Skin of body (tissue), 2 donors: ENCODE results near the genes DENND4C, IFNA6, IFNA2 and LRRC19.

- RAMPAGE, long total RNA = no peak
These were observed 80.7 kb upstream of the ADAMTSL1 start for GRCh38 chr9:18393112-18393706.

GRCh38 chr9:19104466-19105191 lies 1.9 kb upstream of the HAUS6 start:
- RAMPAGE, long total RNA = no peak

DNA sequence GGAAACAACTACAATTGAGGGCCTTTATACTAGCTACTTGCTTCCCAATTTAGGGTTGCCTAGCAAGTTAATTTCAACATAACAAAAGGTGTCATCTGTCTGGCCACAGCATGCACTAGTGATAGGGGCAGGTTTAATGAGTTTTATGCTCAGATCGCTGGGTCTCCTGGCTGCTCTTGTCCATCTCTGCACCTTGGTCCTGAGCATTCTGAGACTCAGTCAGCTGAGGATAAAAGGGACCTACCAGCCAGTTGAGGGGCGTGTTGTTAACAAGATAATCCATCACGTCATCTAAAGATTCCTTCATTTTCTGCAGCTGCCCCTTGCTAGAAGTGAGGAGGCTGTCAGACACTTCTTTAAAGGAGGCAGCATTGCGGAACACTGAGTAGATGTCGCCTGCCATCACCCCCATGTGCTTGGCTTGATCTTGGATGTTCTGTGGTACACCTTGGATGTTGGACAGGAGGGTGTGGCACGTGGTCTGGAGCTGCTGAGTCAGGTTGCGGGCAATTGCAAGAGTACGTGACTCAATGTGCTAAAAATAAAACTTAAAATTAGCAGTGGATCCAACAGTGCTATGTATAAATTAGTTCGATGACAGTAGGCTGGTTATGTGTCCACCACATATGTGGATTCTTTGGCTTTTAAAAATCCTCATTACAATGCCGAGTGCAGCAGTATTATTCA lies 11.0 kb downstream of the PLIN2 start:
- RAMPAGE, long total RNA = no peak

DNA sequence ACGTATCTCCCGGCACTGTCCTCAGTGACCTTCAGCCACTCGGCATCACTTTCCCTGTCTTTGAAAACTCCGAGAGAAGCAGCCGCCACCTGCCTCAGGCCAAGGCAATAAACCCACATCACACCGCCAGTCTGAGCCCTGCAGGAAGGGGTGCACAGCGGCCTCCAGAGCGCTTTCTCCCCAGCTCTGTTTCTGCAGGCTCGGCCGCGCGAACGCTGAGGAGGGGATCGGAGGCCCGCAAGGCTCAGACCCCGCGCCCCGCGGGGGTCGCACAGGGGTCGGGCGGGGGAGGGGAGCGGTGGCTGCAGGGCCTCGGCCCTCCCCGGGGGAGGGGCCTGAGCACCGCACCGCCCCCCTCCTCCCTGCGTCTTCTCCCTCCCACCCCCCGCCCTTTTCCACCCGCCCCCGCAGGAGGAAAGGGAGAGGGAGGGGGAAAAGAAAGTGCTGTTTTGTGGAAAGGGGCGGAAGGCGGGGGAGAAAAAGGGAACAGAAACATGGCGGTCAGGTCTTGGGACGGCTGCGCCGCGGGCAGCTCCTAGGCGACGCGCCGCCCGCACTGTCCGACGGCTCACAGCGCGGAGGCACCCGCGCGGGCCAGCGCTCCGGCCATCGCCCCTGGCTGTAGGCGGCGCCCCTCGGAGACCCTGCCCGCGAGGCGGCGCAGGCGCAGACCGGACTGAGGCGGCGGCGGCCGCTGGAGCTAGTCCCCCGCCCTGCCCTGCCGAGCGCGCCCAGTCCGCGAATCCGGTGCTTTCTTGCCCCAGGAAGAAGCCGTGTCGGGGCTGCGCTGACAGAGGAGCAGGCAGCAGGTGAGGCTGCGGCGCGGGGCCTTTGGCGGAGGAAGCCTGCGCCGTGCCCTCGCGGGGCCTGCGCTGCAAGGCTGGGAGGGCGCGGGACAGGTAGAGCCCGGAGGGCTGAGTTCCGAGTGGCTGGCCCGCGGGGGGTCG lies at the start of gene DENND4C:
Gene DENND4C (plus strand): TSS at position 669 of the 947 bp plus-strand sequence.
- RAMPAGE, long total RNA = no peak

DNA sequence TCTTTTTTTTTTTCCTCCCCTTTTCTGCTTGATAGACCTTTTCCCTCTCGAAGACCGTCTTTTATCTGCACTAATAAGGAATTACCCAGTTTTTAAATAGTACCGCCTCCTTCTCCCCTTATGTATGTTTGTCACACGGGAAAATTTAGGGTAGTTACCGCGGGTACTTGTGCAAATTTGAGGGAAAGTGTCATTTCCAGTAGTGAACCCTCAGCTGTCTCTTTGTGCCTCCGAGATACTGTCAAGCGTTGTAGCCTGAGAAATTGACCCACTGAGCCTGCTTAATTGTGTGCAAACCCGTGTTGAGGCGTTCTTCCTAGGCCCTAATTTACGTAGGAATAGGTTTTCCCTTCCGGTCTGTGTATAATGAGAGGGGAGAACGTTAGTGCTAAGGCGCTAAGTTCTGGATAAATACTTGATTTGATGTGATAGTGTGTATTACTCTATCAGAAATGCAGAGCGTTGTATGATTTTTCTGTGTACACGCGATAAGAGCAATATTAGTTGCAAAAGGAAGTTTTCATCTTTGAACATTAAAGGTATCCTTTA lies 1.1 kb downstream of the DENND4C start:
- RAMPAGE, long total RNA = no peak

GRCh38 chr9:20297479-20298023 lies 324.7 kb downstream of the MLLT3 start:
- RAMPAGE, long total RNA = no peak

DNA sequence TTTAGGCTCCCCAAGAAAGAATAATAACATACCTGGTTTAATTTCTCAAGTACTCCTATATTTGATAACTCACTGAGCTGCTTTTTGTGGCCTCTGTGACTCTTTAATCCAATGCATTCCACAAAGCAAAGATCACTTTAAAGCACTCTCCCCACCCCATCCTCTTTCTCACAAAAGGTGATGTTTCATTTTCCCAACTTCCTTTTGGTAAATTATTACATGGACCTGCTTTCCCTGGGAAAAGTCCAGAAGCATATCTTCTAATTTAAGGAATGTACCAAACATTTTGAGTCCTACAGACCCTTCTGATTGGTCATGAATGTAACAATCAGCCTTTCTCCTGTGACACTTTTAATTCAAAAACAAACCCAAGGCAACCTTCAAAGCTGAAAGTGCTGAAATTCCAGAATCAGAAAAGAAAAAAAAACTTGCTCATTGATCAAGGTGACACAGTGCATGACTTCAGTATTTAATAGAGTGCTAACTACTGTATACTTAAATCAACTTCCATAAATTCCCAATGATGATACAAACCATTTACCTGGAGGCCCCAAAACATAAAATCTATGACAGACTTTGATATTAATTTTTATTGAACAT lies 71.0 kb downstream of the MLLT3 start:
- RAMPAGE, long total RNA = no peak

DNA sequence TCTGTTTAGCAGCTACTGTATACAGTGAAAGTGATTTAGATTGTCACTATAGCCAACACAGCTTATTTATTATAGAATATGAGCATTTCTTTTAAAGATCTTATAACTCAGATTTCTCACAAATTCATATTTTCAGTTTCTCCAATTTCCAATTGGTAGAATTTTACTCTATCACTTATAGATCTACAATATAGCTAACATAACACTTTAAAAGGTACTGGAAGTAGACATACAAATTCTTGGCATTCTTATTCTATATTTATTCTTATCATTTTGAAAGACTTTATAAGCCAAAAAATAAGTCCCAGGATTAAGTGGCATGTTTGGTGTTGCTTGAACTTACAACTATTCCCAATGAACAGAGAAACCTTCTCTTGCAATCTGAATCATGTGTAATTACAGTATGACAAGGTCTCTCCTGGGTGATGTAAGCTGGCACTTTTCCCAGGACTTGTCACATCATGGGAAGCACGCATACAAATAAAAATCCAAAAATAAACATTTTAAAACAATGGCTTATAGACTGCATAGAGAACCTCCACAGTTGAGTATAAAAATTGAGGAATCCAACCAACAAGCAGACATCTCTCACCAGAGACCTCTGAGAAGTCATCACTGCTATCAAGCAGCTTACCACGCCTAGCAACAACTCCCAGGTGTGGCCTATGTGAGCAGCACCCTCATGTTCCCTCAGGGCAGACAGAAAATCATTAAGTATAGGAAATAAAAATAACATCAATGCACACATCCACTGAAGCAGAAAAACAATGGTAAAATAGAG lies 4.1 kb downstream of the MLLT3 start:
- RAMPAGE, long total RNA = no peak

- RAMPAGE, long total RNA = no peak
These were observed 2.3 kb upstream of the IFNB1 start for GRCh38 chr9:21080172-21080378.

- RAMPAGE, long total RNA = no peak
These were observed 565 bp downstream of the KLHL9 start for GRCh38 chr9:21334359-21335319.

DNA sequence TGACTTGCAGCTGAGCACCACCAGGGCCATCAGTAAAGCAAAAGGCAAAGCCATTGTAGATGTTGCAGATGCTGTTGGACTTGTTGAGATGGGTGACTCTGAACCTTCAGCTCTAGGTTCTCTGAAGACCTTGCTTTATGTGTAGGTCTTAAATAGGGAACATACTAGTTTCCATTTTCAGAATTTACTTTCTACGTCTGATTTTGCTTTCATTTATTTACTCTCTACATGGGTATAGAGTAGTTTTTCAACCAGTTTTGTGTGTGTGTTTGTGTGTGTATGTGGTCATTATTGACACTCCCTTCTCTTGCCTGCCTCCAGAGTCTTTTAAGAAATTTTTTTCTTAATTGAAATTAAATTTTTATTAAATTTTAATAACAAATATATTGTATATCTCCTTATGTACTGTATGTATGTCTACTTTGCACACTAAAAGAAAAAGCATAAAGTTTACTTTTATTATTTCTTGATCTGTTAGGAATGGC lies at the start of gene IFNA6:
Gene IFNA6 (minus strand): TSS at position 54 of the 485 bp plus-strand sequence.
- RAMPAGE, long total RNA = no peak

DNA sequence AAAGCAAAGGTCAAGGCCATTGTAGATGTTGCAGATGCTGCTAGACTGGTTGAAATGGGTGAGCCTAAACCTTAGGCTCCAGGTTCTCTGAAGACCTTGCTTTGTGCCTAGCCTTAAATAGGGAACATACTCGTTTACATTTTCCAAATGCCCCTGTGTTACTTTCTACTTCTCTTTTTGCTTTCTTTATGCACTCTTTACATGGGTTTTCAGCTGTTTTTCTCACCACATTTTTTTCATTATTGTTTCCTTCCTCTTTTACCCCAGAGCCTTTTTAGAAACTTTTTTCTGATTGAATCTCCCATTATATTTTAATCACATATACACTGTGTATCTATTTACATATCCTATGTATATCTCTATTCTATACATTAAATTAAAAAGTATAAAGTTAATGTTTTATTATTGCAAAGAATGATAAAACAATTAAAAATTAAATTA lies at the start of gene IFNA2:
Gene IFNA2 (minus strand): TSS at position 89 of the 441 bp plus-strand sequence.
- RAMPAGE, long total RNA = no peak

- RAMPAGE, long total RNA = no peak
These were observed 94.2 kb upstream of the IFNE start for GRCh38 chr9:21576068-21576979.

DNA sequence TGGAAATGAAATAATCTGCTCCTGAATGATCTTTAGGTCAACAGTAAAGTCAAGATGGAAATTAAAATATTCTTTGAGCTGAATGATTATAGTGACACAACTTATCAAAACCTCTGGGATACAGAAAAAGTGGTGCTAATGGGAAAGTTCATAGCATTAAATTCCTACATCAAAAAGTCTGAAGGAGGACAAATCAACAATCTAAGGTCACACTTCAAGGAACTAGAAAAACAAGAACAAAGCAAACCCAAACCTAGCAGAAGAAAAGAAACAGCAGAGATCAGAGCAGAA lies 41.1 kb downstream of the MTAP start:
- RAMPAGE, long total RNA = no peak

DNA sequence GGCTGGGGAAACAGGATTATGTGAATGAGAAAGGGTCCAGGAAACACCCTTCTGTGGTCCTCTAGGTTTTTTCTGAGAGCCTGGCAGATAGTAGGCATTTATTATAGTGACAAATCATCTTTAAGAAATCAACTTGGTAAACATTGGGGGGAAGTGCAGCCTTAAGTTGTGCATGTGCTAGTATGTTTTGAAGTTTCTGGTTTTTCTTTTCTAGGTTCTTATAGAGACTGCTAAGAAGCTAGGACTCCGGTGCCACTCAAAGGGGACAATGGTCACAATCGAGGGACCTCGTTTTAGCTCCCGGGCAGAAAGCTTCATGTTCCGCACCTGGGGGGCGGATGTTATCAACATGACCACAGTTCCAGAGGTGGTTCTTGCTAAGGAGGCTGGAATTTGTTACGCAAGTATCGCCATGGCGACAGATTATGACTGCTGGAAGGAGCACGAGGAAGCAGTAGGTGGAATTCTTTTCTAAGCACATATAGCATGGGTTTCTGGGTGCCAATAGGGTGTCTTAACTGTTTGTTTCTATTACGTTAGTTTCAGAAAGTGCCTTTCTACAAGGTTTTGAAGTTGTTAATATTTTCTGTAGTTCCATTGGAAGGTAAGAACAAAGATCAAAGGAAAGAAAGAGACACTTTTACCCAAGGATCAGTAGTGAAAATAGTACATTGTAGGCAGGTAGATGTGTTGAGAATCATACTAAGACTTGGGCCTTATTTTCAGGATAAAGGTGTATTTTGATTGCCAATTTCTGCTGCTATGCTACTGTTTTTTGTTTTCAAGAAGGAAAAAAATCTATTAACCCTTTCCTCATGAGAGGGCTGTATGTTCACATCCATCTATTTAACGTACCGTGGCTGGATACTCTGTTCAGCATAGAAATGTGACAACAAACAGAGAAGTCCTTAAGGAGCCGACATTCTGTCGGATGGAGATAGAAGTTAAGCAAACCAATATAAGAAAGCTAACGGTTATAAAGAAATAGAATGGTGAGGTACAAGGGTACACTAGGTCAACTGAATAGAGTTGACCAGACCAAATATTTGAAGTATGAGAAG lies 52.3 kb downstream of the MTAP start:
- RAMPAGE, long total RNA = no peak

- RAMPAGE, long total RNA = no peak
These were observed 68.6 kb downstream of the CDKN2A start for GRCh38 chr9:21905957-21906602.

DNA sequence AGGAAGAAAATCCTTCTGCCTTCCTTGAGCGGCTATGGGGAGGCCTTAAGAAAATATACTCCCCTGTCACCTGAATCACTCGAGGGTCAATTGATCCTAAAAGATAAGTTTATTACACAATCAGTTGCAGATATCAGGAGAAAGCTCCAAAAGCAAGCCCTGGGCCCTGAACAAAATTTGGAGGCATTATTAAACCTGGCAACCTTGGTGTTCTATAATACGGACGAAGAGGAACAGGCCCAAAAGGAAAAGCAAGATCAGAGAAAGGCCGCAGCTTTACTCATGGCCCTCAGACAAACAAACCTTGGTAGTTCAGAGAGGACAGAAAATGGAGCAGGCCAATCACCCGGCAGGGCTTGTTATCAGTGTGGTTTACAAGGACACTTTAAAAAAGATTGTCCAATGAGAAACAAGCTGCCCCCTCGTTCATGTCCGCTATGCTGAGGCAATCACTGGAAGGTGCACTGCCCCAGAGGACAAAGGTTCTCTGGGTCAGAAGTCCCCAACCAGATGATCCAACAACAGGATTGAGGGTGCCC lies 9.3 kb upstream of the DMRTA1 start:
- RAMPAGE, long total RNA = no peak

DNA sequence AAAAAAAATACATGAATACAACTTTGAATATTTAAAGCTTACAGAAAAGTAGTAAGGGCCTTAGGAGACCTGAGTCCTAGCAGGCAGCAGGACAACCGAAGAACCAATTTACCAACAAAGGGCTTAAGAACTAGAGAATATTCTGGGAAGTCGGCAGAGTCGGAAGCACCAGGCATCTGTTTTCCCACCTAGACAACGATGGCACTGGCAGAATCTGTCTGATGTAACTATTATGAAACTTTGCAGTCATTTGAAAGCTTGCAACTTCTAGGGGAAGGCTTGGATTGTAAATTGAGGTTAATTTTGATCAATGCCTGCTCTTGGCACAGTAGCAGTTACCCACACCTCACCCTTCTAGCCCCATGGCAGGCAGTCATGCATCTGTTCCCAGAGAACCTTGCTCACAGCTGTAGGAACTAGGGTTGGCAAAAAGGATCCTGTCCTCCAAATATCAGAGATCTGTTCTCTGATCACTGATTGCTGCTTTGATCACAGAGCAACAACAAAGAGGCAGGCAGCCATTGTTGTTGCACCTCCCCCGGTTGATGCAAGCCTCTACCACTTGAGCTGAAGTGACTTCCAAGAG lies 10.7 kb downstream of the PLAA start:
- RAMPAGE, long total RNA = no peak

- RAMPAGE, long total RNA = no peak
These were observed 2.0 kb downstream of the LRRC19 start for GRCh38 chr9:27003449-27003815.

- RAMPAGE, long total RNA = no peak
These were observed at the start of gene LRRC19 for GRCh38 chr9:27005468-27005808. LRRC19 (minus strand) TSS chr9:27005672.